SJCRH30 (cell line): ENCODE measurements around a stretch of chr4.

GRCh38 chr4:23118227-23118791, 602.4 kb upstream of the ADGRA3 start:
- RAMPAGE, long total RNA: no peak

- RAMPAGE, long total RNA: no peak
Observed at GRCh38 chr4:23333705-23334652, 555.9 kb downstream of the PPARGC1A start.

DNA sequence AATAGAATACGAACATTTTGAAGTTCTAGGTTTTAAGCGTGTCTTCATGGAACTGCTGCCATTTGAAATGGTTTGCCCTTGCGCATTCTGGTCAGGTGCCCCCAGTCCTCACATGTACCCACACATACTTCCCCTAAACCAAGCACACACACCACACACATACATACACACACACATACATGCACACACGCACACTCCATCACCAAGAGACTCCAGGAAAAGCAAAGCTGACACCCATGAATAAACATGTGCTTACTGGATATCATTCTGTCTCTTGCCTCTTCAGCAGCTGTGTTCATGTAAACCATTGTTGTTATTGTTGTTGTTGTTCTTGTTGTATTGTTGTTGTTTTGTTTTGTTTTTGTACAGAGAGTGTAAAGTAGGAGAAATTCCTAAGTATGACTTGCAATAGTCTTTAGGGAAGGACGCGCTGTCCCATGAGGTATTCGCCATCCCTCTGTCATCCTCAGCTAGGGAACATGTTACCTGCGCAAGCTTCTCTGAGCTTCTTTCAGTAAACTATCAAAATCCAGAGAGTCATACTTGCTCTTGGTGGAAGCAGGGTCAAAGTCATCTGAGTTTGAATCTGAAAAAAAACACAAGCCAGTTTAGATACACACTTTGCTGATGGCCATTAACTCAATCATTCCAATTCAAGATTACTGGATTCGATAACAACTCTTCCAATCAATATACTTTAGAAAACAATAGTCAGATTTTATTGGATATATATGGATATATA, 94.3 kb downstream of the PPARGC1A start:
- RAMPAGE, long total RNA: no peak

DNA sequence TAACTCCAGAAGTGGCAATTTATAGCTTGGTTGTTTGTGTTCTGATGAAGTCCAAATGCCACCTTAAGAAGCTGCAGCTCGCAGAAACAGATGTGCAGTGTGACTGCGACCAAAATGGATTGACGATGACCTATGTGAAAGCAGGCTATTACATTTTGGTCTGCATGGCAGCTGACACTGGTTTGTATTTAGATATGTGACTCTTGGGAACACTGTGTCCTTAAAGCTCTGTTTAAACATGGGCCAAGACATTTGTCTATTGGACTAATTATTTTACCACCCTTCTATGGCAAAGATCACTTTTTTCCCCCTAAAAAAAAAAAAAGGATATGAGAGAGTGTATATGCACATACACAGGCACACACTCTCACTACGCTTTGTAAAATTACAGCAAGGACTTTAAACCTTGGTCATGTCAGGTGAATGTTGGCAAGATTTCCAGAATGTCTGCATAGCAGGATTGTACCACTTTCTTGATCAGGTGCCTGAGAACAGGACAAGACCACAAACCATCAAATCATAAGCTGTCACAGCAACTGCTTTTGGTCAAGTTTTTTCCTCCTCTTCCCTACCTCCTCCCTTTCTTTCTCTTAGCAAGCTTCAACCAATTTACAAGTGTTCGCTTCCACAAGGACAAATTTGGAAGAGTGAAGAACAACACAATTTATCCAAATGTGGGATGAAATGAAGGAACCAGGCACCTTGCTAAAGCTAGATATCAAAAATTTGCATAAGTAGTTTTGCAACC, 15.4 kb downstream of the PPARGC1A start:
- RAMPAGE, long total RNA: no peak

DNA sequence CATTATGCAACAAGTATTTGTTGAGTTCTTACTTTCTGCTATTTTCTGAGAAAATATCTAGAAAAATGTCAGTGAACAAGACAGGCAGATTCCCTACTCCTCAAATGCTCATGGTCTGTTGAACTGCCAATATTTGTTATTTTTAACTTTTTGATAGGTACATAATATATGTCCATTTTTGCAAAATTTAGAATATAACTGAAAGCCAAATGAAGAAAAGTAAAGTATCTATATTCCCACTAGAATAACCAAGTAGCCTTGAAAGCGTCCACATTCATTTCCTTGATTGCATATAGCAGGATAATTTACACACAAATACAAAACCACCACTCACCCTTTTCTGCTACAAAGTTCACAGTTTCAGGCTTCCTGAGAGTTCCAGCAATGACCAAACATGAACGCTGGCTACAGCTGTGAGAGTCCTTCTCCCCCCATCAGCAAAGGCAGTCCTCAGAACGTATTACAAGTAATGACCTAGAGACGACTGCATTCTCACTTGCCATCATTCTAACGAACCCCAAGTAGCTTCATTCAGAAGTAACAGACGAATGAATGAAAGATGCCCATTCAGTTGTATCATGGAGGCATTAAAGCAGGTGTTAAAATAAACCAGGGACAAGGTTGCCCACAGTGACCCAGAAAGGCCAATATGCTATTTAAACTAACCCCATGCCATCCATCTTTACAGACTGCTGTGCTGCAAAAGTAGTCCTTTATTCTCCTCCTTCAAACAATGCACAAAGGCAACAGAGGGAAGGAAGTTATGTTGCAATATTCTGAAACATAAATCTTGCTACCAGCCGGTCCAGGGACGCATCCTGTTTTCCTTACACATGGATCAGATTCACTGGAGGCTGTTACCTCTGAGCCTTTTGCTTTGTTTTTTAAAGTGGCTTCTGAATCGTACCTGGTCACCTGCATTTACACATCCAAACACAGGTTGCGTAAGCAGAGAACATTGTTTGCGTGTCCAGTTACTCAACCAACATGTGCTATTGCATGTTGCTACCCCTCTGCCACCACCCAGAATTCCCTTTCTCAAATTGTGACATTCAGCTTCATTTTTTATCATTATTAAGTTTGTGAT, 9.1 kb downstream of the PPARGC1A start:
- RAMPAGE, long total RNA: no peak

- RAMPAGE, long total RNA: no peak
Observed at GRCh38 chr4:23881542-23882030, 8.3 kb downstream of the PPARGC1A start.

GRCh38 chr4:23904708-23905254, 14.9 kb upstream of the PPARGC1A start:
- RAMPAGE, long total RNA: no peak

GRCh38 chr4:23934737-23935446, 45.0 kb upstream of the PPARGC1A start:
- RAMPAGE, long total RNA: no peak

DNA sequence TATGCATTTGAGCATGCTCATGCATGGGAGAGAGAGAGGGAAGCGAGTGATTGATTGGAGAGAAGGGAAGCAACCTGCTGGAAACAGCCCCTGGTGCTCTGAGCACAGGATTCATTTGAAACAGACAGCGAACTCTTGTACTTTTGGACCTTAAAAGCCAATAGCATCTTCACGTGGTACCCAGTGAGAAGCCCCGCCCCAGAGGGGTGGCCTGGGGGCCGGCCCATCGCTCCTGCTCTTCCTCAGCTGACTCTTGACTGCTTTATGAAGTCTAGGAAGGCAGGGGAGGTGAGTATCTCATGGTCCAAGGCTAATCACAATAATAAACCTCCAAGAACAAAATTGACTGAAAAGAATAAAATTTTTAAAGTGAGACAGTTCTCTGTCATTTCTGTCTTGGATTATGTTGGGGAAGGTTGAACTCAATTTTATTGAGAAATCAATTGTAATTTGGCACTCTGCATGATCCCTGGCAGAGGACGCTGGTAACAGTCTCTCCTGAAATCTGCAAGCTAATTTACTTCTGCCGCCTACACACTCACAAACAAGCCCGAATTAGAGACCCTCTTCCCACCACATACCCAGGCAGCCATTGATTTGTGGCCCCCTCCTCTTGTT, 168.2 kb upstream of the PPARGC1A start:
- RAMPAGE, long total RNA: no peak

DNA sequence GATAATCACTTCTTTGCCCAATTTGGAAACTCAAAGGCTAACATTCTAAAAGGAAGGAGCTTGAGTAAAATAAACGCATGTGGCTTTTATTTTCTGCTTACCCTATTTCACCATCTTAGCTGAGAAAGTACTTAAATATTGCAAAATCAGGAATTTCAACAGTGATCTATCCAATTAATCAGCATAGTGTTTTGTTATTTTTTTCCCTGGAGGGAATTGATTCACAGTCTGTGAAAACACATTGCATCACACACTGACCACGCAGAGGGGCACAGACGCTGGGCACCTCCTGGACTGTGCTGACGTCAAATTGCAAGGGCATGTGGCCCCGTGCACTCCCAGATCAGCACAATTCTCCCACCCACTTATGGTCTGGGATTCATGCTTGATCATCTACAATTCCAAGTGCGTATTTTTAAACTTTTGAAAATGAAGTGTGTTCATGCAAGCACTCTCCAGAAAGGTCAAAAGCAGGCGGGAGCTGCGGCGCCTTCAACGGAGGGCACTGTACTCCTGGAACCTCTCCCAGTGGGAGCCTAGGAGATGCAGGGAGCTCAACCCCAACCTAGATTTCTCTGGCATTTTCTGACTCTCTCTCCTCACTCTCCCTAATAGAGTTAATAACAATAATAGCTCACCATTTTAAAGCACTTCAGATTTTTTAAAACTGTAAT, 320.6 kb upstream of the PPARGC1A start:
- RAMPAGE, long total RNA: no peak

DNA sequence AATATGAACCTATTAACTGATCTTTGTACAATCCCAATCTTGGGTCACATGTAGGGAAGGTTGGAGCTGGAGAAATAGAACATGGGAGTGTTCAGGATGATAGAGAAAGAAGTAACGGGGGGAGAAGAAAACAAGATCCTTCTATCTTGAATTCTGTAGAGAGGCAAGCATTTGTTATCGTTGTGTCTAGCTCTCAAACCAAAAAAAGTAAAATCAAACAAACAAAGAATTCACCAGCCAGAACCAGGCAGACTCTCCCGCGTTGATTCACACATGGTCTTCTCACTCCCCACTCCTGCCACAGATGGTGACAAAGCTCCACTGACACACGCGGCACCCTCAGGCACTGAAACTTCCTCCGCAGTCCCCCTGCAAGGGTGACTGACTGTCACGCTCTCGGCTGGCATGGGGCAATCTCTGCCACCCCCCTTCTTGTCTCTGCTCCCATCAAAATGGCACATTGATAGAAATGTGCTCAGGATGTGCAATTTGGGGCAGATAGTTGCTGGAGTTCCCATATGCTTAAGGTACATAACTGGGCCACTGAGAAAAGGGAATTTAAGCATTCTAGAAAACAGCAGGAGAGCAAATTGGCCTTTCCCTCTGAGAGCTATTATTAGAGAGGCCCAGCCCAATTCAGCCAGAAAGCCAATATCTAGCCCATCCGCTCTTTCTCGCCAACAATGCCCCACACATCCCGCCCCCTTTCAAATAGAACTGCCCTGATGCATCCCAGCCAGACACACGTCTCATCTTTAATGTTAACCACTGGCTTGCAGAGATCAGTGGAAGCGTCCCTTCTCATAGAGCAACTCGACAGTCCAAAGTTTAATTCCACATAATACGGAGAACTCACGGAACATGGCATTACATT, 304.8 kb downstream of the DHX15 start:
- RAMPAGE, long total RNA: no peak

- RAMPAGE, long total RNA: no peak
Observed at GRCh38 chr4:24312516-24312793, 271.9 kb downstream of the DHX15 start.

GRCh38 chr4:24583397-24584308, 701 bp downstream of the DHX15 start:
- RAMPAGE, long total RNA: no peak

DNA sequence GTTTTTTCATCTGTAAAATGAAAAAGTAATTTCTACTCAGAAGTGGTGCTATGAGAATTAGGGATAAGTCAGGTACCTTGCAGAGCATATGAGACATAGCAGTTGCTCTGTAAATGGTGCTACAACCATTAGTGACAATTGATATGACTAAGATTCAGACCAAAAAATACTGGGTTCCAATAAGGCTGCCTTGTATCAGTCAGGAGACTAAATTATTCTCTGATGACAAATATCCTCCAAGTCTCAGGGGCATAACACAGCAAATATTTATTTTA, 42.1 kb upstream of the SOD3 start:
- RAMPAGE, long total RNA: no peak

- RAMPAGE, long total RNA: no peak
Observed at GRCh38 chr4:24794058-24794387, 1.4 kb upstream of the SOD3 start.

- RAMPAGE, long total RNA: no peak
Observed at GRCh38 chr4:24798235-24798434, 2.8 kb downstream of the SOD3 start.

GRCh38 chr4:25171646-25171992, 11.4 kb upstream of the SEPSECS start:
- RAMPAGE, long total RNA: no peak

DNA sequence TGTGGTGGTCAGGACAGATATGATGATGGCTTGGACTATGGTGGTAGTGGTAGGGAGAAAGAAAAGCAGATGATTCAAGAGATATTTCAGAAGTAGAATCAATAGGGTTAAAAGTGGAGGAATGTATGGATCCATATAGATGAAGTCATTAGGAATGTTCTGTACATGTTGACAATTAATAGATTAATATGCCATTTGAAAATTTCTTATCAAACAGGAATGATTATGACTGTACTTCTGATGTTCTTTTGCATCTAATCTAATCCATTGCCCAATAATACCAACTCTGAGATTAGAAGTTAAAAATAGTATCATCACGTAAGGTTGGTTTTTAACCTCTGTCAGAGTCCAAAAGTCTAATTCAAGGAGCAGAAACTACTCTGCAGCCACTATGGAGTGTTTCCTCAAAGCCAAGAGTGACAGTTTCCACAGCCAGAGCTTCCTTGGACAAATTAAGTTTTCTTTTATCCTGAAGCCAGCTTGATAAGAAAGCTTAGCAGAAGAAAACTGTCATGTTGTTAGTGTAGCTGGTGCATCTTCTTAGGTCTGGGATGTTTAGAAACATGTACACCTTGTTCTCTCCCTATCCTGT, 20.6 kb upstream of the PI4K2B start:
- RAMPAGE, long total RNA: no peak

GRCh38 chr4:25397944-25398883, 21.2 kb downstream of the ANAPC4 start:
- RAMPAGE, long total RNA: no peak

GRCh38 chr4:25686300-25686627, 30.6 kb downstream of the SLC34A2 start:
- RAMPAGE, long total RNA: no peak